Colon Carcinoma Metastatic in the Lung (tissue), 2 donors: ENCODE measurements around the gene PRH1.

DNA sequence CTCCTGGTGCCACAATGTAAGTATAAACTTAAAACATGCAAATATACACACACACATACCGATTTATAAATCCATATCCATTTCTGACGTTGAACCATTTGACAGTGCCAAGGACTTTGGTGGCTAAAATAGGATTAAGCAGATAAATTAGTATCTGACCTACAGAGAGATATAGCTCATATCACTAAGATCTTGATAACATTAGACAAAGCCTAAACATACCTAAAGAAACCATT lies 4.2 kb downstream of the YBX3 start:
- PRO-cap, 2 experiments, result no peak in any of the 2 experiments

DNA sequence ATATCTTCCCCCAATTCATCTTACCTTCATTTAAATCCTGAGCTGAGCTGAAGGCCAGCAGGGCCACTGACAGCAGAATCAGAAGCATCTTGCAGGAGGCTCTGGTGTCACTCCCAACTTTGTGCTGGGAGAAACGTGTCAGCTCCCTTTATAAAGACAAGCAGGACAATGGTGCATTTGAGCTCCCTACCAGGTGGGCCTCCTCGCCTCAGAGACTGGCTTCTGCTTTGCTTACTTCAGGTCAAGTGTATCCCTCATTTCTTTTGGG lies at the start of gene PRH1:
Gene PRH1, minus strand, starts transcription at position 126 of the 268 bp plus-strand sequence.
- PRO-cap, 2 experiments, result no peak in any of the 2 experiments

DNA sequence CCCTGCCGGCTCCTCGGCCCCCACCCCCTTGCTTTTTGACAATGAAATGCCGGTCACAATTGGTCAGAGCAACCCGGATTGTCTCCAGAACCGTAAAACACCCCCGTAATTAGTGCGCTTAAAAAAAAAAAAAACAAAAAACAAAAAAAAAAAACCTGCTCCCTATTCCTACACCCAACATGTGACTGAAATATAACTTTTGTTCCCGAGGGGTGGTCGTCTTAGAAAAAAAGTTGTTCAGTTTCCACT lies 812 bp downstream of the ETV6 start:
- PRO-cap, 2 experiments, result no peak in any of the 2 experiments

DNA sequence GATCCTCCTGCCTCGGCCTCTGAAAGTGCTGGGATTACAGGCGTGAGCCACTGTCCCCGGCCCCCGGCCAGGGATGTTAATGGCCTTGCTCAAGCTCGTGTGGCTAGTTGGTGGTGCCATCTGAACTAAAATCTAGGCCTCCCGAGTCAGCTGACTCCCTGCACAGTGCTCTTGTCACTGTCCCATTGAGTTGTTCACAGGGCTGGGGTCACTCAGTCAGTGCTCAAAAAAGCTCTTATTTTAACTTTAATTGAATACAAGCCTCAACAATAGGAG lies 8.9 kb downstream of the ETV6 start:
- PRO-cap, 2 experiments, result no peak in any of the 2 experiments

DNA sequence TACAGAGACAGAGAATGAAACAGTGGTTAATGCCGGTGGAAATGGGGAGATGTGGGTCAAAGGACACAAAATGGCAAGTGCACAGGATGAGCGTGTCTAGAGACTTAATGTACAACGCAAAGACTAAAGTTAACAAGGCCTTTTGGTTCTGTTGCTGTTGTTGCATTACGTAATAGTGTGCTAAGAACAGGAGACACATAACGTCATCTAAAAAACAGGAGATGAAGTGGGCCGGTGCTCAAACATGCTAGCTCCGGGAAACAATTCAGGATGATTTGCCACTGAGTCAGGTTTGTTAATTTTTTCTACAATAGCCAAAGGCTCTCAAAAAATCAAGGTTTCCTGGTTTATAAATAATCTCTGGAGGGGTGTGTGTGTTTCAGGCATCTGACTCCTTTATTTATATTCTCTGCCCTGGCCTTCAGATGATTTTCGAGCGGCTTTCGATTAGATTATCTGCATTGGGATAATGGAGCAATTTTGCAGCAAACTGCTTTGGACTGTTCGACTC lies 55.6 kb downstream of the ETV6 start:
- PRO-cap, 2 experiments, result no peak in any of the 2 experiments

DNA sequence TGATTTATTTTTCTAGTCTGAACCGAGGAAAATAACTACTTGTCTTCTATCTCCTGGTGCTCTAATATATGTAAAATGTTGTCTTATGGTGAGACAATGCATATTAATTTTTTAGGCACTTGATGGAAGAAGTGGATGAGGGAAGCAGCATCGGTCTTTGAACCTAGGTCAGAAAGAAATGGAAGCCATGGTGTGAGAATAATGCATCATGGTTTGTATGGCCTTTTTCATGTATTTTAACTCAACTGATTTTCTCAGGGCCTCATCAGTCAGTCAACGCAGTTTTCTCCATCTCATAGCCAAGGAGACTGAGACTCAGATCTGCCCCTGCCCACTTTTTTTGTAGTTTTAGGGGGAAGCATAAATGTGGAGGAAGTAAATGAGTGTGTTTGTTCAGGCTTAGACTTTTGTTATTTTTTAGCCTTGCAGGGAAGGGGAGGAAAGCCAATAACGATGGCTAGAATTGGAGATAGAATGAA lies 88.1 kb downstream of the ETV6 start:
- PRO-cap, 2 experiments, result no peak in any of the 2 experiments

DNA sequence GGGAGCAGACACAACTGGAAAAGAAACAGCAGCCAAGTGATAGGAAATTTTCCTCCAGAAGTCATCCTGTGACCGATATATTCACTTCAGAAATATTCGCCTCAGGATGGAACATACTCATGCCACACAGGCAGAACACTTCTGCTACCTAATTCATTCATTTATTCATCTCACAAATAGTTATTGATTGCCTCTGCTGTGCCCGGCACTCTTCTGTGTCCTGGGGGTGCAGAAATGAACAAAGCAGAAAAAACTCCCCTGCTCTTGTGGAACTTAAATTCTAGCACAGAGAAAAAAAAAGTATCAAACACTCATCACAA lies 104.5 kb downstream of the ETV6 start:
- PRO-cap, 2 experiments, result no peak in any of the 2 experiments

DNA sequence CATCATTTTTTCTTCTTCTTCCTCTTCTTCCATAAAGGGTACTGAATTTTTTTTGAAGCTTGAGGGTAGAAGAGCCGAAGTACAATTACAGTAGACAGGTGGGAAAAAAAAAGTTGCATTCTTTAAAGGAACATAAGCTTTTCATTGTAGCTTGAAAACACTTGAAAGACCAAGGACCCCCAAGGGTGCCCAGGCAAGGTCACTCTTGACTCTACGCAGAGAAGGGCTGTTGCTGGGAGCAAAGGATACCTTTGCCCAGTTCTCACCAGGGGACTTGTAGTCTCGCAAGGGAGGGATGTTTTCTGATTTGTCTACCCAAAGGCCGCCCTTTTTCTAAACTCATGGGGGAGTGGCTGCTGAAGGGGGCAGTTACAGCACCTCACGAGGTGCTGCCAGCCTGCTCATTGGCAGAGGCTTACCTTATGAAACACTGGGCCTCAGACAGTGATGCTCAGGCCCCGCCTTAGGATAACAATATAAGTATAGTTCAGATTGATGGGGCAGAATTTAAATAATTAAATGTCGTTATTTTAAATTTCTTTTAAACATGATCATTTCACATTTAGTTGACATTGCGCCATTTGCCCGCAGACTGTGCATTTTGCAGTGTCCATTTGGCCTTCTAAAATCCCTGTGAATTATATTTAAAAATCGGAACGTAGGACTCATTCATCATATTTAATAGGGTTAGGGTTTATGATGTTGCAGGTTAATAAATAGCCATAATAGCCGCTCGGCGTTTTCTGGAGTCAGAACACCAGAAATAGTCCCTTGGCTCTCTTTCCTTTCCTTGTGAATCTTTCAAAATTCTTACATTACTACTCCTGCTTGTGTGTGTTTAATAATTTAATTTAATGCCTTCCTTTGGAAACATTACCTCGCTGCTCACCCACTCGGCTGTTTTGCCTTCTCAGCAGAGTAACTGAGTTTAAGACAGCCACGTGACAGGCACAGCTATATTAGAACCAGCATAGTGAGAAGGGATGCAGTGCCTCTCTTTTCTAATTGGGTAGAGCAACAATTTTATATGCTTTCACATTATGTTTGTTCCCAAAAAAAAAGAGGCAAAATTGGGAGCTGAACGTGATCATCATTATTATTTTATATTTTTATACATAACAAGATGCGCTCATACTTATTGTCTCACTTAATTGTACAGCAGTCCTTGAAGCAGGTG lies 107.3 kb downstream of the ETV6 start:
- PRO-cap, 2 experiments, result no peak in any of the 2 experiments

GRCh38 chr12:11763047-11763534 lies 113.6 kb downstream of the ETV6 start:
- PRO-cap, 2 experiments, result no peak in any of the 2 experiments

GRCh38 chr12:11769669-11770135 lies 120.2 kb downstream of the ETV6 start:
- PRO-cap, 2 experiments, result no peak in any of the 2 experiments

GRCh38 chr12:11855654-11855950 lies 206.1 kb downstream of the ETV6 start:
- PRO-cap, 2 experiments, result no peak in any of the 2 experiments

DNA sequence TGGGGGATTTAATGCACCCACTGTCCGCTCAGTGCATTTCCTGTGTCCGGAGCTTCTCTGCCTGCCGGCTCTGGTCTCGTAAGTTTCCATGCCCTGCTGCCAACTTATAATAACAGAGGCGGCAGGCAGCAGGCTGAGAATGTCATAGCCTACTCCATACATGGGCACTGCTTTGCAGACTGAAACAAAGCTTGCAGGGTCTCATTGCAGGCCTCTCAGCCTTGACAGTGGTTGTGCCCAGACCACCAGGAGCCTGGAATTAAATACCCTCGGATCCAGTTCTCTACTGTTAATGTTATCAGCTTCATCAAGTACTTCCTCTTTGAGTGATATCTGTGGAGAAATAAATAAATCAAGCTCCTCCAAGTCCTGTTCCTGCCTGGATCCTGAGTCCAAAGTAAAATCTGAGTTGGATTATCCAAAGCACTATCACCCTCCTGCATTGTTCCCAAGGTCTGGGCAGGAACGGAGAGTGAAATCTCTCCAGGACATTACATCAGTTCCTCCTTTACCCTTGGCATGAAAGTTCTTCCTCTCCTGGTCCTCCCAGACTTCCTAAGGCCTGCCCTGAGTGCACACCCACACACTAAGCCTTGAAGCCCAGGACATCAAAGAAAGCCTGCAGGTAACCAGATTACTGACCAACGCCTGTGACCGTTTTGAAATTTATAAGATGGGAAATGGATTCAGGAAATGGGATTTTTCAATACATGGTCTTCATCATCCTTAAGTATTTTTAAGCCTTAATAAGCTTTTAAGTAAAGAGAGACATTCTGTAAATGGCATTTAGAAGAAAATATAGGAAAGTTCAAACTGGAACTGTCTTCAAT lies 206.8 kb upstream of the BCL2L14 start:
- PRO-cap, 2 experiments, result no peak in any of the 2 experiments

GRCh38 chr12:11909274-11909620 lies 161.5 kb upstream of the BCL2L14 start:
- PRO-cap, 2 experiments, result no peak in any of the 2 experiments

- PRO-cap, 2 experiments, result no peak in any of the 2 experiments
Measured at GRCh38 chr12:12027802-12028086, 43.0 kb upstream of the BCL2L14 start.

DNA sequence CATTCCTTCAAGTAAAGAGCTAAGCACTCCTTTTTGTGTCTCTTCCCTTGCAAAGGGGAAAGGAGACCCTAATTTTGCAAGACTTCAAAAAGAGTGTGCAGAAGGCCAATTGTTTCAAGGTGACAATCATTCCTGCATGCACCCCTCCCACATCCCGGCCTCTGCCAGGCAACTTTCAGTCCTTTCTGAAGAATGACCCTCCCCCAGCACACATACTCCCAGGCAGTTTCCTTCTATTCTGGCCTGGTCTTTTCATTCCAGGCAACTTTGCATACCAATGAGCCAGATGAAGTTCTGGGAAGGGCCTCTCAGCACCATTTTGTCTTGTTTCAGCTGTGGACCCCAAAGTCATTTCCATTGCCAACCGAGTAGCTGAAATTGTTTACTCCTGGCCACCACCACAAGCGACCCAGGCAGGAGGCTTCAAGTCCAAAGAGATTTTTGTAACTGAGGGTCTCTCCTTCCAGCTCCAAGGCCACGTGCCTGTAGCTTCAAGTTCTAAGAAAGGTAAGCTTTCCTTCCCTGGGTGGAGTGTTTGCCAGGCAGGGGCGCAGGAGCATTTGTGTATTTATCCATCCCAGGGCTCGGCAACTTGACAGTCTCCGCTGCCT lies 16.2 kb downstream of the BCL2L14 start:
- PRO-cap, 2 experiments, result no peak in any of the 2 experiments

GRCh38 chr12:12240987-12241509 lies 25.8 kb downstream of the LRP6 start:
- PRO-cap, 2 experiments, result no peak in any of the 2 experiments

DNA sequence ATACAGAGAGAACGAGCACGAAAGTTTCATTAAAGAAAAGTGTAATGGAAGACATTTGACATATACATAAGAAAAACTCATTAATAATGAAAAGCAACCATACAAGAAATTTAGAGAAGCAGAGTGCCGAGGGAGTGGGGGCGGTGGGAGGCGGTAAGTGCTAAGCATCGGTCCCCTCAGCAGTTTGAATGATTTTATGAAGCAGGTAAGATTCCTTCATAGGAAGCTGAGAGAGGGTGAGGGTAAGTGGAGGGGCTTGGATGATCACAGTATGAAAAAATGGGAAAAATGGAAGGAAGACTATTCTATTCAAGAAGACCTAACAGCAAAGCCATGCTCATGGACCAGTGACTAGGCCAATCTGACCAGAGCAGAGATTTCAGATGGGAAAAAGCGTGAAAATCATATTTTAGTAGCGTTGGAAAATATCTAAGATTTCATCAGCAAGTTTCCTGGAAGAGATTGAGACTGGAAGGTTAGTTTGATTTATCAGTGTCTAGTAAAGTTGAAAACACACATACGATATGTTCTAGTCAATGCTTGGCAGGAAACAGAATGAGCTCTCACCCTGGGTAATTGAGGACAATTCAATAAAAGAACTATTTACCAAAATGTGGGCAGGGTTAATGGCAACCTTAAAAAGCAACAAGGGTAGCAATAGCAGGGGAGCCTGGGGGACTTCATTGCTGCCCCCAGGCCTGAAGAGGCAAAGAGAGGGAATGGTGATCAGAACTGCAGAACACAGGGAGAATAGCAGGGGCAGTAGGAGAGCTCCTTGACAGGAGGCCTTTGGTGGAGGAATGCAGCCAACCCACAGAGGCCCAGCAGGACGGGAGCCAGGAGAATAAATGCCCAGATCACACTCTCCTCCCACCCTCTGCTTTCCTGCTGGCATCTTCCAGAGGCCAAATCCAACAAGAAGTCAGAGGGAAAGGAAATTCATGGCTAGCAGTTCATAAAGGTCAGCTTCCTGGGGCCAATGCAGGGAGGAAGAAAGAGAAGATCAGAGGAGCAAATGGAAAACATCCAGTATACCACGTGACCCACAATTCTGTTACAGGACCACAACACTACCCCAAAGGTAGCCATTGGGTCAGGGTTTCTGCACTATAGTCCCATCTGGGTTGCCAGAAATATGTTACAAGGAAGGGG lies 27.4 kb upstream of the LRP6 start:
- PRO-cap, 2 experiments, result no peak in any of the 2 experiments

DNA sequence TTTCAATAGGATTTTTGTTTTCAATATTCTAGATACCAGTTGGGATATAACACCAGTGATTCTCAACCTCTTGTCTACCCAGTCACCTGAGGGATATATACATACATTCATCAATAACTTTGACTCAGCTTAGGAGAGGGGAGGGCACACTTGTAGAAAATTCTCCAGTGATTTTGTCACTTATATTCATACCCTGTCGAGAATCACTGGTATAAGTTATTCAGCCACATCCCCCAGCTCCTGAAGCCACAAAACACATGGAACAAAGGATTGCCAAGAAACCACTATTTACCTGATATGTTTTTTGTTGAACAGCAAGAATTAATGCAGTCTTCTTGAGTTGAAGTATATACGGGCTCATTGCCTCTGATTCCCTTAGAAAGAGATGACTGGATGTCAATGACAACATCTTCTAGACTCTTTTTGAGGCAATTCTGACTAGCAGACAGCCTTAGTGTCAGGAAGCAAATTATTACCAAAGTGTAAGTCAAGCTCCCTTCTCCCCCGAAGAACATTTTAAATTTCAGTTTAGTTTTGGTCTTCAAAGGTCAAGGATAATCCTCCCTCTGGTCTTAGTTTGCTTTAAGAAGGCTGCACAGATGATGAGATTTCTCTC lies 7.1 kb downstream of the MANSC1 start:
- PRO-cap, 2 experiments, result no peak in any of the 2 experiments

DNA sequence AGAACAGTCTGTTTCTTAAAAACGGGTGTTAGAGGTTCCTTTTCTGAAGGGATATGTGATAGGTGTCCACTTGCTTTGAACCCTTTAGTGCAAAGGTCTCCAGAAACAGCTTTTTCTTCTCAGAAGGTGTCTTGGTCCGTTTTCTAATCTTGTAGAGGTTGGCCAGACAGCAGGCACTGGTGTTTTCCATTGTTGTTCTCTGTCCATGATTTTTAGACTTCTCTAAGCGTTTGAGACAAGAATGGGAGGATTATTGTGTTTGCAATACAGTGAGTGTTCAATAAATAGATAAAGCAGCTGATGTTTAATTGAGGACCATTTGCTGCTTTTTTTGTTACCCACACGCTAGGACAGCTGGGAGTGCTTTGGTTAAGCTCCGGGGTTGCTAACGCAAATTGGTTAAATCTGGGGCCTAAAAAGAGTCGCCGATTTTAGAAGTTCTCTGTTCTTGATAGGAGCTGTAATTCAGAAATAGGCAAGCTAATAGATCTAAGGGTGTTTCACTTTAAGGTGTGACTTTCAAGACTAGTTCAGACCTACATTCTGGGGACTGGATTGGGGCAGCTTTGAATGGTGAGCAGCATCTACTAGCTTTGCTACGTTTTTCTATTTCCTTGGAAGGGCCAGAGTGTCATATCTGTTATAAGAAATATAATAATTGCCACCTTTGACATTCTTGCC lies 1.1 kb downstream of the BORCS5 start:
- PRO-cap, 2 experiments, result no peak in any of the 2 experiments

DNA sequence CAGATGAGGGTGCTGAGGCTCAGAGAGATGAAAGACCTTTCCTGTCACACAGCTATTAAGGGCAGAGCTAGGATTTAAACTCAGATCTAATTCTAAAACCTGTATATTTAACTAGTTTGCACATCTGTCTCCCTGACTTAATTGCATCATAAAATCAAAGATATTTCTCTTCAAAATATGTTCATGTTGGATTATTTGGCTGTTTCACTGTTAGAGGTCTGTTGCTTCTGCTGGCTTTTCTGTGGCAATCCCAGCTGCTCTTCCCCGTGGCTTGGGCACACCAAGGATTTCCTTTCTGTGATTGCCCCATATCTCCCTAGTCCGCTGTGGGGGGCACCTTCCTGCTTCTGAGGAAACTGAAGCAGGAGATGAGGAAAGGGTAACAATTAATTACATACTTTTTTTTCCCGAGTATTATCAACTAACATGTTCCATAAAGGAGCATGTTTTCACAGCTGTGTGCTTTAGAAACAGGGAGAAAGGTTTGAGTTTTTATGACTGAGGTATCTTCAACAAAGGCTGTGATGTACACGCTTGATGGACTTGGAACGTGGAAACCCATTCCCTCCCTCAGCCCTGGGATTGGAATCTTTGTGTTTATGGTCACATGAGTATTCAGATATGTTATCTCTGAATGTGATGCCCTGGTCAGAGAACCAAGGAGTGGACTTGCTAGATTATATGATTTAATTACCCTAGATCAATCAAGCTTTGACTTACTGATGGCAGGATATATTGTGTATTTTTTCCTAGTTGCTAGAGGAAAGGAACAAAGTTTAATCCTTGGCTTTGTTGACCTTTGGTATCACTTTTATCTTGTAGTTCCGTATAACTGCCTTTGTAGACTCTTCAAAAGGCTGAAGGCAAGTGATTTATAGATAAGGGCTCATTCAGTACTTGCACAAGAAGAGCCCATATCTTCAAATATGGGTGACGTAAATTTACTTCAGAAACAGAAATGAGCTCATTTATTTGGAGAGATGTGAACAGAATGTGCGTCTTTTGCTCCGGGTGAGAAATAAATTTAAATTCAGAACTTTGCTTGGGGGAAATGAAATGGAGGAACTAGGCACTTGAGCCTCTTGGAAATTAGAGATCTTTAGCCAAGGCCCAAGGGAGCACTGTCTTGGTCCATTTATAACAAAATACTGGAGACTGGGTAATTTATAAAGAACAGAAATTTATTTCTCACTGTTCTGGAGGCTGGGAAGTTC lies 46.7 kb downstream of the BORCS5 start:
- PRO-cap, 2 experiments, result peak in 2 of 2 experiments; most common plus-strand start position 967 of the sequence (in 2); most common minus-strand start position 263 of the sequence (in 1)